Mononuclear cell (primary cell): Measurements from ENCODE around the gene STK38L.

DNA sequence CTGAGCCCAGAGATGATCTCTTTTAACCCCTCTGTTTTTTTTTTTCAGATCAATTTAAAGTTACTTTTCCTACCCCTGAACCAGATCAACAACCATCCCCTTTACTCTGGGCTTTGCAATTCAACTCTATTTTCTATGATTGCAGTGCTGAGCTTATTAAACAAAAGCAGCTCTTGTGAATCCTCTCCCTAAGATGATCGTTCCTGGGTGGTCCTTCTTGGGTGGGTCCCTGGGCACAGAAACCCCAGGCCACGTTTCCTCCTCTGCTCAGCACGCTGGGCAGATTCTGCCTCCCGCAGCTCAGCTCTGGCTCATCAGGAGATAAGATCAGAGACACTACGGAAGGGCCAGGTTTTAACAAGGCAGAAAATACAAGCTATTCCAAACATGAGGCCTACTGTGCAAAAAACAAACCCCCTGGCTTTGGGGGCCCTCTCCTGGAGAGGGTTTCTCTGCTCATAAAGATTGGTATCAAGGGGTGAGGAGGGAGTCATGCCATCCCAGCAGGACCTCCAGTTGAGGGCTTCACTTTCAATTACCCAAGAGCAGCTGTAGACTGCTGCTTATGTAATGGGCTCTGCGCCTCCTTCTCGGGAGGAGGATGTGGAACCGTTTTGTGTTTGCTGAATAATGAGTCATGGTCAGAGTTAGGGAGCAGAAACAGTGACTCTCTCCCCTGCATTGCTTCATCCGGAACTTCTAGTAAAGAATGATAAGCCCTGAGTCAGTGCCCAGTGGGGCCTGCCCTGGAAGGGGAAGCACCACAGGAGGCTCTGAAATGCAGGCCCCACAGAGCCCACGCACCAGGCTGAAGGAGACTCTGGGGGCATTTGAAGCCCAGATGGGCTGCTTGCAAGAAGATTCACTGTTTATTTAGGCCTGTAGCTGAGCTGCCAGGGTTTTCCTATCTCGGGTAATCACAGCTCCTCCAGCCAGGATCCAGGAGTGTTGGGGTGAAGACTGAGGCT, 79.1 kb downstream of the SSPN start:
- RRBS = no CpG with 5 or more reads among the region's 11 CpGs

- RRBS = no CpG with 5 or more reads among the region's 4 CpGs
These were observed 94.6 kb downstream of the SSPN start for GRCh38 chr12:26289977-26290362.

GRCh38 chr12:26510263-26510687, 314.9 kb downstream of the SSPN start:
- RRBS = no CpG with 5 or more reads among the region's 2 CpGs

GRCh38 chr12:26510999-26511537, 315.7 kb downstream of the SSPN start:
- RRBS = no CpG with 5 or more reads among the region's 2 CpGs

DNA sequence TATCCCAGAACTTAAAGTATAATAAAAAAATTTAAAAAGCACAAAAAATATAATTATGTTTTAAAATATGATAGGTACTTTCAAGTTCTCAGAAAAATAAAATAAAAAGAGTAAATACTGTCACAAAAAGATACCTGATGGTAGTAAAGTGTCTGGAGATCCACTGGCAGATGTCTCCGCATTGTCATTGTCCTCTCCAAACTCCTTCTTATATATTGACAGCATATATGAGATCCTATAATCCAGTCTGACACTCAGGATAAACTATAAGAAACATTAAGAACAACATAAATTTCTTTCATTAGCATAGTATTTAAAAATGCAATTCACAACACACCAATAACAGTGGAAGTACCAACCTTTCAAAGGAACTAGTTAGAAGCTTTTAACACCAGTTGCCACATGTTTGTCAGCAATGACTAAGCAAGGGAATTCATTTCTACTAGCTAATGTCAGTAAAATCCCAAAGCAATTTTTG, 205.1 kb downstream of the ITPR2 start:
- RRBS = no CpG with 5 or more reads among the region's 1 CpG

DNA sequence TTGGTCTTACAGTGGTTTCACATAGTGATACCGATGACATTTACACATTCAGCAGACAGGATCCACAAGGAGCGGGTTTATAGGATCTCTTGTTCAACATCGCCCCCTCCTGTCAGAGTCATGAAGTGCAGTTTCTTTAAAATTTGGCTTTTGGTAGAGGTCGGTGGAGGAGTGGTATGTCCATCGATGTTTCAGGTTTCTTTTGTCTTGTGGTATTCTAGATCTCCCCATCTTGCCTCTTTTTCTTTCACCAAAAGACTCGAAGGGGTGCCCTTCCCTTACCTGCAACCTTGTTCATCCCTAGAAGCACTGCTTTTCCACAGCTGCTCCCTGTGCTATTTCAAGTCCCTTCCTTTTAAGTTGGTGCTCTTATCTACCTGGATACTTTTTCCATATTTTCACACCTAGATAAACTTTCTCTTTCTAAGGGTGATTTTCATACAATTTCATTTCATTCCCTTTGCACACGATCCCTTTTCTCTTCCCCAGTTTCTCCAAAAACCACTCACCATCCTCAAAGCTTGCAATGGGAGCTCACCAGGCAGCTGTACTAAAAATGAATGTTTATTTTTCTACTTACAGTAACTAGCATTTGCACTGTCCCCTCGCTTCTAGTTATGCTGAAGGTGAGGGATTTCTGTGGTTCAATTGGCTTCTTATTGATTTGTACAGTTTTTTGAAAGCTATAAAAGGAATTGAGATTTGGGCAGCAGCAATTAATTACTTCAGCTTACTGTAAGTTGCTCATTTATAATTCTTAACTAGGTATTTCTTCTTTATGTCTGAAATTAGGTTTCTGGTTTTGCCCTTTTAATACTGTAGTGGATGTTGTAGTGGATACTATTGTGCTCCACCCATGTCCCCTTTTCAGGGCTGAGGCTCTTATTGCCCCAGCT, 181.1 kb downstream of the ITPR2 start:
- RRBS = no CpG with 5 or more reads among the region's 8 CpGs

DNA sequence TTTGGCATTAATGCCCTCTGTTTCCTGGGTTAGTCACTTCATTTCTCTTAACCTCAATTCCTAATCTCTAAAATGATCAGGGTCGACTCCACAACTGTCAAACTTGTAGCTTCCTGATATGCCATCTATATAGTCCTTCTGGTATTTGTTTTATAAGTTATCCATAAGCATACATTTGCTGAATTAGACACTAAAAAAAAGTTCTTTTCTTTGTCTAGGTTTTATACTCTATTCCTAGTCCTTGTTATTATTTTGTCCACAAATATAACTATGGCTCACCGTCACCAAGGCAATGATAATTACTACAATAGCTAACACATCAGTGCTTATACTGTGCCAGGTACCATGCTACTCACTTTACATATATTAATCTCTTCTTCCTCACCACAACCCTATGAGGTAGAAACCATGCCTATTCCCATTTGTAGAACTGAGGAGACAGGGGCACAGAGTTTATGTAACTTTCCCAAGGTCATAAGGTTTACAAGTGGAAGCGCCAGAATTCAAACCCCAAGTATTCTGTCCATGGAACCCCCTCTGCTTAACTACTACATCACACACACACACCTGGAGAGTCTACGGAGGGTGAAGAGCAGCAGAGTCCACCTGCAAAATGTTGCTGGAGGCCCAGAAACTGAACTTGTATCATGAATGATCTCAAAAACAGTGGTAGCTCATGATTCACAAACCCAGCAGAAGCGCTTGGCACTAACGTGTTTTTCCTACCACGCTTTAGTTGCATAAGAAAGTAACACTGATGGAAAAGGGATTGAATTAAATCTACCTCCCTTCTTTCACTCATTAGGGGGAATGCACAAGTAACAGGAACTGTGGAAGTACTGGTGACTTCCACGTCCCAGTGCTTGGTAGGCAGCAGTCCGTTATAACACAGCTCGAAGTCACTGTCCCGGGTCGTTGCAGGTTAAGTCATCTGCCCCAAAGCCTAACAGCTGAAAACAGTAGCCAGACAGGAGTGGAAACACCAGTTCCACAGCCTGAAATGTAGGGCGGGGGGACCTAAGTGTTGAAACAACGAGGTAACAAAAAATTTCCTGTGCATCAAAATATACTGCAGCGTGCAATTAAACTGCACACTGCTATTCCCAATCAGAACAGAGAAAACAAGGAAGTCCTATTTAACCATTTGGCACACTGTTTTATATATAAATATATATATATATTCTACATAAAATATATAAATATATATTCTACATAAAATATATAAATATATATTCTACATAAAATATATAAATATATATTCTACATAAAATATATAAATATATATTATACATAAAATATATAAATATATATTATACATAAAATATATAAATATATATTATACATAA, 2.0 kb downstream of the ITPR2 start:
- RRBS = no CpG with 5 or more reads among the region's 15 CpGs

- RRBS = no CpG with 5 or more reads among the region's 3 CpGs
These were observed 24.3 kb downstream of the INTS13 start for GRCh38 chr12:26913352-26913972.

DNA sequence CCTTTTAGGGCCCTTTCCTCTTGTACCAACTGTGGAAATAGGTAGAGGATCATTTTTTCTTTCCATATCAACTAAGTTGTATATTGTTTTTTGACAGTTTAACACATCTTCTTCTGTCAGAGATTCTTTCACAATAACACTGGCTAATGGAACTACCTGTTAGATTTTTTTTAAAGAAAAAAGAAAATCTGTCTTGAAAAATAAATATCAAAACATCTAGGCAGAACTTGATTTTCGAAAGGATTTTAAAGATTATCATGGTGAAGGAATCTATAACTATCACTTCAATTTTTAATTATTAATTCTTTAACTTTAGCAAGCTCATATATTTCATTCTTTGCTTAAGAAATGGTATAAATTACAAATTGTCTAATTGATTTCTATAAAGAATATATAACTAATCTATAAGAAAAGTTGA, 23.8 kb downstream of the INTS13 start:
- RRBS = no CpG with 5 or more reads among the region's 1 CpG

- RRBS = no CpG with 5 or more reads among the region's 2 CpGs
These were observed 59.7 kb upstream of the C12orf71 start for GRCh38 chr12:27142171-27142436.

DNA sequence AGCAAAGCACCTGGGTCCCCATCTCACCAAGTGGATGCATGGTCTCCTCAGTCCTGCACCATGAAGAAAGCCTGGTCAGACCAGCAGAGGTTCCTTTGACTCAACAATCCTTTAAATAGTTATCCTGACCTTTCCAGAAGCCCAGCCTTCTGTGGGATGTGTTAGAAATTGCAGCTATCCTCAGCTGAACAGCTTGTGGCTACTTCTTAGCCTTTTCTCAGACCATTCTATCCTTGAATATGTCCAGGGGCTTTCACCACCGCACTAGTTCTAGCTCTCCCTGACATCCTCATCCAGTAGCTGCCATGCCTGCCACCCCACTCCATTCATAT, 57.6 kb upstream of the STK38L start:
- RRBS = no CpG with 5 or more reads among the region's 1 CpG

DNA sequence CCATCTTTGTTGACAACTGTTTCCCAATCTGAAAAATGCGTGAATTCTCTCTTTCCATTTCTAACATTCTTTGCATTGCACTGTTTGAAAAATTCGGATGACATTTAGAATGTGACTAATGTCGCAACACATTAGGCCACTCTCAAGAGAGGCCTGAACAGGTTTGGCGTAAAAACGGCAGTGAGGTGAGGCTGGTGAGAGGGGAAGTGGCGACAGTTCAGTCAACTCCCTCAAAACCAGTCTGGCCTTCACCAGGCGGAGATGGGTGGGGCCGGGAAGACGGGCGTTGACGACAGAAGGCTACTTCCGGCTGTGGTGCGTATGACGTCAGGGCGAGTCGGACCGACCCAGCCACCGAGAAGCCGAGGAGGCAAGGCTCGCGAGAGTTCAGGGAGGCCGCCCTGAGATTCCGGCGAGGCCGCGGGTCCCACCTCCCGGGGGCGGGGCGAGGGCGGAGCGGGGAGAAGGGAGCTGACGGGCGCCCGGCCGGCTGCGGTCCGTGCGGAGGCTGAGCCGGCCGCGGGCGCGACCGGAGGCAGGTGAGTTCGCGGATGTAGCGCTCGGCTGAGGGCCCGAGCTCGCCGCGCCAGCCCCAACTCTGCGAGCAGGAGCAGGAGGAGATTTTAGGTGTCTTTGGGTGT, at the start of gene STK38L:
Gene STK38L, plus strand, starts transcription at position 493 of the 641 bp plus-strand sequence.
- RRBS = 2% methylated on average over 25 of the region's 53 CpGs

DNA sequence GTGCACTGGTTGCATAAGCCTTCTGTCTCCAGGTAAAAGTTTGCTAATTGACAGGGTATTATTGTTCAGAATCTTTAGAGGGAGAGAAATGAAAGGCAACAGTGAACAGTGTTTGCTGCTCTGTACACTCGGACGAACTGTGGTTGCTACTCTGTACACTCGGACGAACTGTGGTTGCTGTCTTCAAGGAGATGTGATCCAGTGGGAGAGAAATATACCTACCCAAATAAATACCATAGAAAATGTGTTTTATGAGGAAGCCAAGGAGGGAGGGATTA, 2.6 kb downstream of the STK38L start:
- RRBS = no CpG with 5 or more reads among the region's 4 CpGs

DNA sequence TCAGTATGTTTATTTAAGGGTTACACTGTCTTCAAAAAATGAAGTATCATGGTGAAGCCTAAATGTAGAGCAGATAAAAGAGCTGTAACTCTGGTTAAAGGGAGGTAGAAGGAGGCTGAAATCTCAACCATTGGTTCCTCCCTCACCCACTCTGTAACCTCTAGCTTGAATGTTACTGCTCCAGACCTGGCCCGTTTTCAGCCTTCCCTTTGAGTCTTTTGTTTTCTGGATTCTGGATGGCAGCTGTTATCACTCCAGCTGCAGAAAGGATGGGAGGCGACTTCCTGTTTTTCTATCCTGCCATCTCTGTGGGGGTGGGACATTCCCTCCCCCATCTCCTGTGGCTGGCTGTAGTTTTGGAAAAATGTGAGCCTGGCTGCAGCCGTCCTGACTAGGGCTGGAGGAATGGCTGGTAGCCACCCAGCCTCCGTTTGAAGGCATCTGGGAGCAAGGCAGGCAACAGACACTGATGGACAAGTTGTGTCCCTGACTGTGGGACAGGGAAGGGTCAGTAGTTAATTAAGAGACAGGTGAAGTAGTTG, 3.0 kb upstream of the PPFIBP1 start:
- RRBS = no CpG with 5 or more reads among the region's 4 CpGs

- RRBS = no CpG with 5 or more reads among the region's 9 CpGs
These were observed 832 bp downstream of the PPFIBP1 start for GRCh38 chr12:27524783-27525292.

GRCh38 chr12:27592562-27593068, 68.6 kb downstream of the PPFIBP1 start:
- RRBS = no CpG with 5 or more reads among the region's 7 CpGs

DNA sequence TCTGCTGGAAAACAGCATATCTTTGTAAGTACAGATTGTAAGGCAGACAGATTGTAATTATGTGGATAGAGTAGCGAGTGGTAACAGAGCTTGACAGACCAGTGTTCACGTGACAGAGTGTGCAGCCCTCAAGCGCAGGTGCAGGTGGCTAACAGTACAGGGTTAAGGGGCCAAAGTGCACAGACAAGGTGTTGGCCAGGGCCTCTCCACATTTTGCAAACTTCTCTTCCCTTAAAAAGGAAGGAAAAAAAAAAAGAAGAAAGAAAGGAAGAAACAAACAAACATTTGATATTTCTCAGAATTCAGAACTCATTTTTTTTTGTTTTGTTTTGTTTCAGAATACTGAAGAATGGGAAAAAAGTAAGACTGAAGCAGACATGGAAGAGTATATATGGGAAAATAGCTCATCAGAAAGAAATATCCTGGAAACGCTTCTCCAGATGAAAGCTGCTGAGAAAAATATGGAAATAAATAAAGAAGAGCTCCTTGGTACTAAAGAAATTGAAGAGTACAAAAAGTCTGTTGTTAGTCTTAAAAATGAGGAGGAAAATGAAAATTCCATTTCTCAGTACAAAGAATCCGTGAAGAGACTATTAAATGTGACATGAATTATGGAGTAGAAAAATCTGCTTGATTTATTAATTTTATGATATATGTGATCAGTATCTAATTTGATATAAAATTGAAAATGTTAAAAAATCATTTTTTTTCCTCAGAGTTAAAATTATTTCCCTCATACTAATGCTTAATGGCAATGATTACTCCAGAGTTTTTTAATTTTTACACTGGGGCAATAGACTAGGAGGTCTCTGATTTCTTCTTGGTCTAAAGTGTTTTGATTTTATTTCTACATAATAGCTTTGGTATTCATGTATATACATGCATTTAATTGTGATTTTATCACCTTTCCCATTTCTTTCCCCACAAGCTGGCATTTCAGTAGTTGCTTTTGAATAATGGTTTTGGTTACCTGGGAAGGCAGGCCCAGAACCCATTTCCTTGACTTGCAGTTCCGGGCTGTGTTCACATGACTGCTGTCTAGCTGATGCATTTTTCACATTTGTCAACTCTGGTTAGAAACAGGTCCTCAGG, 24.8 kb upstream of the KLHL42 start:
- RRBS = no CpG with 5 or more reads among the region's 6 CpGs

- RRBS = no CpG with 5 or more reads among the region's 2 CpGs
These were observed 5.7 kb downstream of the PTHLH start for GRCh38 chr12:27966659-27967346.

DNA sequence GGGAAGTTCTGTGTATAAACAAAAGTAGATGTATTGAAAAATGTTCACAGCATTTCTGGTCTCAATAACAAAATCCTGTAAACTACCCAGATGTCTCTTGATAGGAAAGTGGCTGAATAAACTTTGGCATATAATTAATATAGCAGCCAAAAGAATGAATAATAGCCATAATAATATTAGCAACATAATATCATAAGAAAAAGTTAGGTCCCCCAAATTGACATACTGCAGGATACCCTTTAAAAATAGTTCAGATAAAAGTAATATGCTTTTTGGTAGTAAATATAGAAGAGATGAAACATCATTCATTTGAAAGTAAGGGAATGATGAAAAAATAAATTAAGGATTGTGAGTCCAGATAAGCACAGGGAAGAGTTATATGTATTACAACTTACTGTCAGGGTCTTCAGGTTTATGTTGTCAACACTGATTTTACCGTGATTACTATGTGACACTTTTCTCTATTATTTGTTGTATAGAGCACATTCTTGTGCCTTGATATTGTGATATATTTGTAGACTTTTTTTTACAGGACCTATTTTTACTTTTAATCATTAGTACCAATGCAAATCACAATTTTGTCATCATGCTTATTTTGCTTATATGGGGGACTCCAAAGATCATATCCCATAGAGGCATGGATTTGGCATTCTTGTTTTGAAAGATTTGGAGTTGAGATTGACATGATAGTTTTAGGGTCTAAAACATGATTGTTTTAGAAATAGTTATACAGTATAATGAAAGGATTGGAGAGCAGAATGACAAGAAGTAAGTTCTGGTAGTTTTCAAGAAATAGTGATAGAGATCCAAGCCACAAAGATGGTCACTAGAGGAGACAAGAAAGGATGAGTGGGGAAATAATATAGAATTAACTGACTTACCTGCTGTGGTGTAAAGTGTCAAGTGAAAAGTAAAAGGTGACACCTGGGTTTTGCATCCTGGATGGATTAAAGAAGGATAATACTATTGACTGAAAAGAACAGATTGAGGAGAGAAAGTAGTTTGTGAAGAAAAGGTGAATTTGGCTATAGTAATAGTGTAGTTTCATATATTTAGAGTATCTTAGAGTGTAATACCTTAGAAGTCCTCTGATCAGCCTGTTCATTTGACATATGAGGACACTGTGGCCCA, 56.0 kb downstream of the CCDC91 start:
- RRBS = no CpG with 5 or more reads among the region's 1 CpG